Epidermal melanocyte (primary cell): ENCODE measurements around a stretch of chr18.

DNA sequence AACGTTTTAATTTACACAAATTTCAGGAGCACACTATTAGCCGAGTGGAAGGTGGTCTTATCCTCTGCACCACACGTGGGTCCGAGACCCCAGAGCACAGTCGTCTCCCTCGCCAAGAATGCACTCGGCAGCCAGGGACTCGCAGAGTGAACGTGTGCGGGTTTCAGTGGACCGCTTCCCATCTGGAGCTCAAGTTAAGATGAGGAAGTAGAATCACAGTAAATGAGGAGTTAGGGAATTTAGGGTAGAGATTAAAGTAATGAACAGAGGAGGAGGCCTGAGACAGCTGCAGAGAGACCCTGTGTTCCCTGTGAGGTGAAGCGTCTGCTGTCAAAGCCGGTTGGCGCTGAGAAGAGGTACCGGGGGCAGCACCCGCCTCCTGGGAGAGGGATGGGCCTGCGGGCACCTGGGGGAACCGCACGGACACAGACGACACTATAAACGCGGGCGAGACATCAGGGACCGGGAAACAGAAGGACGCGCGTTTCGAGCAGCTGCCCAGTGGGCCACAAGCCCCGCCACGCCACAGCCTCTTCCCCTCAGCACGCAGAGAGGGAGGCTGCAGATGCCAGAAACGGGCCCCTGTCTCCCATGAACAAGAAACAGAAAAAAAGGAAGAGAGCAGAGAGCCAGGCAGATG, 5.5 kb upstream of the KCNG2 start:
- RRBS = 65% methylated on average over 7 of the region's 32 CpGs

DNA sequence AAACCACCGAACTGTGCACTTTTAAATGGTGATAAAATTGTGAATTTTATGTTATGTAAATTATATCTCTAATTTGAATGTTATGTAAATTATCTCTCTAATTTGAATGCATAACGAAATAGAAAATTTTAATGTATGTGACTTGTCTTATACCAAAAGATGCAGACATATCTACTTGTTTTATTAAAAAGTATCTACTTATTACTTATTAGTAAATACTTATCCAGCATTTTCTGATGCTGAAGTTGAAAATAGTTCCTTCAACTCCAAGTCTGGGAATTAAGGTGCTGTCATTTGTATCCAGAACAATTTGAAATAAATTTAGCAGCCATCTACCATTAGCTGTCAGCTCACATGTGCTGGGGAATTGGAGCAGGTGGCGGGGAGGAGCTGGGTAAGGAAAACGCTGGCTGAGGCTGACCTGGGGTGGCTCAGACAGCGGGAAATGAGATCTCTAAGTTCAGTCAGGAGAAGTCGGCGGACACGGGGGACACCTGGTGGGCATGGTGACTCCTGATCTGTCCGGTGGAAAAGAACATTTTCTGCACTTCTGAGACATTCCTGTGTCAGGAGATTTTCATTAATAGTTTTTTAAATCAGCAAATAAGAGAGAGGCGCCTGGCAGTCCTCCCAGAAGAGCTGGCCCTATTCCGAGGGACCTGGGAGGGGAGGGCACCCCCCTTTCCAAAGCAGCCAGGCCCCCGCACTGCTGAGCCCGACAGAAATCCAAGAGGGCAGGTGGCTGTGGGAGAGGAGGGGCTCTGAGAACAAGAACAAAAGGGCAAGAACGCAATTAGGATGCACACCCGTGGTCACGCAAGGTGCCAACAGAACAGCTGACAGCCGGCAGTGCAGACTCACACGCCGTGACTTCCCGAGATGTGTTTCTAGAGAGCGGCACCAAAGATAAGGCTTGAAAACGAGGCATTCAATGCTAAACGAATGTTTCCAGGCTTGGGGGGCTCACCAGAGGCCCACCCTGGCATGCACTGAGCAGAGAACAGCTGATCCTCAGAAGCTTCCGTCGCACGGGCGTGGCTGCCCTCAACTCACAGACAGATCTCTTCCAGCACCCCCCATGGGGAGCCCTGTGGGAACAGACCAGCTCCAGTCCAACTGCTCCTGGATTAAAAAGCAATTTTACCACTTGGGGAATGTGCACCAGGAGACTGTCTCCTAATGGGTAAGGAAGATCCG, 26.5 kb downstream of the SLC66A2 start:
- RRBS = no CpG with 5 or more reads among the region's 28 CpGs

DNA sequence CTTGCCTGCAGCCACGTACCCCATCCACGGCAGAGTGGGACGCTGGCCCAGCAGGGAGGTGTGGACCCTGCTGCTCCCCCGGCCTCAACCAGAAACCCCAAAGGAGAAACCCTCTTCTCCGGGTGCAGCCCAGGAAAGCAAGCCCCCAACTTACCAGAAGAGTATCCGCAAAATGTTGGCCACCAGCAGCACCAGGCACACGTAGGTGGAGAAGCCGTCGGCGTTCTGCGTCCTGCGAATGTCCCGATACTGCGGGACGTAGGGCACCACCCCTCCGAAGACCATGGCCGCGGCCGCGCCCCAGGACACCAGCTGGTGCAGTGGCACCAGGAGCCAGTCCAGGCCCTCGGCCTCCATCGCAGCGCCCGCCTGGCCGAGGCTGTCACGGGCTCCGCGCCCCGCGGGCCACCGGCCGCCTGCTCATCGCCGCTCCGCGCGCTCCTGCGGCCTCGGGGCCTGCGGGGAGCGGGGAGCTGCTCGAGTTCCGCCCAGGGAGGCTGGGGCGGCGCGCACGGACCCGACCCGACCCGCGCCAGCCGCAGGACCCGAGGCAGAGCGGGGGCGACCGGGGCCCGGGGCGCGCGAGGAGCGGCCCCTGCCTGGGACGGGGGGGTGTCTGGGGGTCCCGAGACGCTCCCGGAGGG, 761 bp downstream of the SLC66A2 start:
- RRBS = 2% methylated on average over 9 of the region's 65 CpGs

- RRBS = no CpG with 5 or more reads among the region's 29 CpGs
Observed at GRCh38 chr18:79962836-79963653, 1.4 kb upstream of the HSBP1L1 start.

DNA sequence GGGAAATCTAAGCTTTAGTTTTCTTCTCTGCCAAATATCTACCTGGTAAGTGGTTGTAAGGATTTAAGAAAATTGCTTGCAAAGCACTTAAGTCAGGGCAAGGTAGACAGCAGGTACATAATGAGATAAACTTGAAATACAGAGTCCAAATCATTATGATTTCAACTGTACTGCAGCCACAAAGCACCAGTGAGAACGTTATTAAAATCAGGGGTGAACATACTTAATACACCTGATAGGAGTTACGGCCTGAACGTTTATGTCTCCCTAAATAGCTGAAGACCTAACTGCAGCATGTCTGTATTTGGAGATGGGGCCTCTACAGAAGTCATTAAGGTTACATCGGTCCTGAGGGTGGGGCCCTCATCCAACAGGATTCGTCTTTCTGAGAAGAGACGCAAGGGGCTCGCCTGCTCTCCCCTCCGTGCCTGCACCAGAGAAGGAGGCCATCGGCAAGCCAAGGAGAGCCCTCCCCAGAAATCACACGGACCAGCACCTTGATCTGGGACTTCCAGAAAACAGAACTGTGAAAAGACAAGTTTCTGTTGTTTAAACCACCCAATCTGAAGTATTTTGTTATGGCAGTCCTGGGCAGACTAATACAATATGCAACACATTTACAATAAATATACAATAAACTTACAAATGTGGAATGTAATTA, 5.9 kb downstream of the HSBP1L1 start:
- RRBS = no CpG with 5 or more reads among the region's 10 CpGs

DNA sequence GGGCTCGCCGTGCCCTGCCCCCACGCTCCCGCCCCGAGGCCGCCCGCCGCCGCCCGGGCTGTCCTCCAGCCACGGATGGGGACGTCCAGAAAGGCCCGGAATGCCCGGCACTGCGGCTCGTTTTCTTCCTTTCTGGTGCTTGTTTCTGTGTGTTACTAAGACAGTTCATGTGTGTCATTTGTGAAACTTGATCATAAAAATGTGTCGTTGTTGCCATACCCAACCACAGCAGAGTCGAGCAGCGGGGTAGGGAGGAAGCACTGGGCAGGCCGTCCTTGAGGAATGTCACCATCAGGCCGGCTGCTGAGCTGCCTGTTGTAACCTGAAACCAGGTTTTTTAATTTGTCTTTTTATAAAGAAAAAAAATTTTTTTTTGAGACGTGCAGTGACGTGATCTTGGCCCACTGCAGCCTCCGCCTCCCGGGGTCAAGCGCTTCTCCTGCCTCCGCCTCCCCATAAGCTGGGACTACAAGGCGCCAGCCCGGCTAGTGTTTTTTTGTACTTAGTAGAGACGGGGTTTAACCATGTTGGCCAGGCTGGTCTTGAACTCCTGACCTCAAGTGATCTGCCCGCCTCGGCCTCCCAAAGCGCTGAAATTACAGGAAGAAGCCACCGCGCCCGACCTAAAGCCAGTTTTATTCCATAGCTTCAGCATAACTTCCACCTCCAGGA, 559 bp upstream of the TXNL4A start:
- RRBS = 4% methylated on average over 15 of the region's 36 CpGs

DNA sequence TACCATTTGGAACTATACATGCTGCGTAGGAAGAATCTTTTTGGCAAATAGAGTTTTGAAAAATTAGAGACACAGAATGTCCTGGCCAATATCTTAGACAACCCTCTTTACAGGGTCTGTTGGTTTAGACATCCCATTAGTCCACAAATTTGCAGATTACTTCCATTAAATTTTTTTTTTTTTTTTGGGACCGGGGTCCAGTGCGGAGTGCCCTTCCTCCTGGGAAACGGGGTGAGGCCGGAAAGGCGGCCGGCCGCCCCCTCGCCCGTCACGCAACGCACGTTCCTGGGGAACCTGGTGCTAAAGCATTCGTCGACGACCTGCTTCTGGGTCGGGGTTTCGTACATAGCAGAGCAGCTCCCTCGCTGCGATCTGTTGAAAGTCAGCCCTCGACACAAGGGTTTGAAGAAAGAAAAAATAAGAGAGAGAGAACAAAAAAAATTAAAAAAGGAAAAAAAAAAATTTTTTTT, 21.5 kb upstream of the RBFA start:
- RRBS = 20% methylated on average over 2 of the region's 21 CpGs

DNA sequence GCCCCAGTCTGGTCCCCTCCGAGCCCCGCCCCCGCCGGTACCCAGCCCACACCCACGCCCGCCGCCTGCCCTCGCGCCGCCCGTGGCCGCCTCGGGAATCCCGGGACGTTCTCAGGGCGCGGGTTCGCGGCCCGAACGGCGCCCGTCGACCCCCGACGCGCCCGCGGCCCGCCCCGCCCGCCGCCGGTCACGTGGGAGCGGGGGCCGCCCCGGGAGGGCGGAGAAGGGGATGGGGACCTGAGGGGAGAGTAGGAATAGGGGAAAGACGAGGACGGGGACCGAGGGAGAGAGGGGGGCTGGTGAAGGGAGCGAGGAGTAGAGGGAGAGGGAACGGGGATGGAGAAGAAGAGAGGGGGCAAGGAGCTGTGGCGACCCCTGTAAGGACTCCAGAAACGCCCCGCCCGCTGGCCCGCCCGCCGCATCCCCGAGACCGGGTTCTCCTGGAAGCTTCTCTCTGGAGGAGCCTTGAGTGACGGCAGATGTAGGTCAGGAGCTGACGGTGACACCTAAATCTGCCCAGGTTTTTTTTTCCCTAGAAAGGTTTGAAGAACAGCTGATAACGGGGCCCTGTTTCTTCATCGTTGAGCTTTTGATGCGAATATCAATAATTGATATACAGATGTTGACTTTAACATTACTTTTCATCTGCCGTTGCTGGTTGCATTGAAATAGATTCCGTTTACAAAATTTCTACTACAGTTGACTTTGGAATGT, 632 bp downstream of the ADNP2 start:
- RRBS = 3% methylated on average over 30 of the region's 60 CpGs

DNA sequence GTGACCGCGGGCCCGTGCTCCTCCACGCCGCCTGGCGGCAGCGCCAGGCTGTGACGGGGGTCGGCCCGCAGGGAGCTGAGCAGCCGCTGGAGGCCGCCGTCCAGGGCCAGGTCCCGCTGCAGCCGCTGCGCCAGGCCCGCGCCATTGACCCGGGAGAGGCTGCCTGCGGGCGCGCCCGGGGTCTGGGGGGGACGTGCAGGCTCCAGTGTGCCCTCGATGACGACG, 50.6 kb downstream of the ADNP2 start:
- RRBS = no CpG with 5 or more reads among the region's 27 CpGs